Progenitor cell of endocrine pancreas (in vitro differentiated cells): ENCODE results near the genes EFNA1 and KHDC4.

DNA sequence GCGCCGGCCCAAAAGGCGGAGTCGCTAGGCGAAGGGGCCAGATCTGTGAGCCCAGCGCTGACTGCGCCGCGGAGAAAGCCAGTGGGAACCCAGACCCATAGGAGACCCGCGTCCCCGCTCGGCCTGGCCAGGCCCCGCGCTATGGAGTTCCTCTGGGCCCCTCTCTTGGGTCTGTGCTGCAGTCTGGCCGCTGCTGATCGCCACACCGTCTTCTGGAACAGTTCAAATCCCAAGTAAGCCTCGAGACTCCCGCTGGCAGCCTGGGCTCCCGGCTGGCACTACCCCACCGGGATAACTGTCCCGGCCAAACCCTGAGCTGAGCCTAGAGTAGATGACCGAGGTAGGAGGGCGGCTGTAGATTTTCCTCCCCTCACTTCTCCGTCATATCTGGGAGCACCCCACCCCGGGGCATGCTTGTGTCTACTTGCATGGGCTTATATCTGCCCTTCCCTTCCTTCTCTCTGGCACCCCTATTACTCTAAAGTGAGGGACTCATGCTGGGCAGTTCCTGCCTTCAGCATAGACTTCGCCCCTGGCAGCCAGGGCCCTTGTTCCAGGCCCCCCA is at the start of gene EFNA1:
Gene EFNA1, plus strand, starts transcription at position 40 of the 565 bp plus-strand sequence.
- PRO-cap, result bidirectional peak, plus-strand start at position 40 of the sequence, minus-strand start outside the sequence

DNA sequence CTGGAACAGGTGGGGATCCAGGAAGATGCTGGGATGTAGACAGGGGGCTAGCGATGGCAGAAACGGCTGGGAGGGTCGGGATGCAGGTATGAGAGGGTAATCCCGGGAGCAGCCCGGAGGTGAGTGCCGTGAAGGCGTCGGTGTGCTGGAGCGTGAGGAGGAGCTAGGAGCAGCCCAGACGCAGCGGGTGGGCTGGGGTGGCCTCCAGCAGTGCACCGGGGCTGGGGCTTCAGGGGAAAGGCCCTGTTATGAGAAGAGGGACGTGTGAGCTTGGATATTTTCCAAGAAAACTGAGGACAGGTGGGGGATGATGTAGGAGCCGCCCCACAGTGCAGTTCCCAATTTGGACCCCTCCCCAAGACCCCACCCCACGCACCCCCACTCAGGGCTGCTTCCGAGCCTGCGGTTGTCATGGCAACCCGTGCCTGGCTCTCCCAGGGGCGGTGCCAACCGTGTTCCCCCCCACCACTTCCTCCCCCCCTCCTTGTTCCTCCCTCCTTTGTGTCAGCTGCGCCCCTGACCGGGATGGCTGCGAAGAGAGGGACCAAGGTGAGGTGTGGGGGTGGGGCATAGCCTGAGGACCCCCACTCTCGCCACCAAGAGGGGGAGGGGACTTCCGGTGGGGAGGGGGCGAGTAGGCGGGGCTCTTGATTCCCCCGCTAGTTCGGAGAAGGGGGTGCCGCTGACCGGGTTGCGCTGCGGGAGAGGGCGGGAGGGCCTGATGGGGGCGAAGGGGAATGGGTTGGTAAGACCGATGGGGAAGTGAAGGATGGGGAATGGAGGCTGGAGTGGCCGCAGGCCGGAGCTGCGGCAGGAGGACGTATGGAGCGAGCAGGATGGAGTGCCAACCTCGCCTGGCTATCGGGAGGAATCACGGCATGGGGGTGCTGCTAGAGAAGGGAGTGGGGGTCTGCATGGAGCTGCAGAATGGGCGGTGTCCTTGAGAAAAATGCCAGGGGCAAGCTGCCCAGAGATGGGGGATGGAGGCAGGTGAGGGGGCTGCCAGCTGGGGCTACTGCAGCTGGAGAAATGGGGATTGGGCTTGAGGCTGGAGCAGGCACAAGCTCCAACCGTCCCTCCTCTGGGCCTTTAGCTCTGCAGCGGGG is 797 bp downstream of the TRIM46 start:
- PRO-cap, result unidirectional peak, plus-strand start at position 502 of the sequence; unidirectional peak, plus-strand start at position 637 of the sequence

GRCh38 chr1:155178718-155179303 is 5.2 kb downstream of the TRIM46 start:
- PRO-cap, result no peak

DNA sequence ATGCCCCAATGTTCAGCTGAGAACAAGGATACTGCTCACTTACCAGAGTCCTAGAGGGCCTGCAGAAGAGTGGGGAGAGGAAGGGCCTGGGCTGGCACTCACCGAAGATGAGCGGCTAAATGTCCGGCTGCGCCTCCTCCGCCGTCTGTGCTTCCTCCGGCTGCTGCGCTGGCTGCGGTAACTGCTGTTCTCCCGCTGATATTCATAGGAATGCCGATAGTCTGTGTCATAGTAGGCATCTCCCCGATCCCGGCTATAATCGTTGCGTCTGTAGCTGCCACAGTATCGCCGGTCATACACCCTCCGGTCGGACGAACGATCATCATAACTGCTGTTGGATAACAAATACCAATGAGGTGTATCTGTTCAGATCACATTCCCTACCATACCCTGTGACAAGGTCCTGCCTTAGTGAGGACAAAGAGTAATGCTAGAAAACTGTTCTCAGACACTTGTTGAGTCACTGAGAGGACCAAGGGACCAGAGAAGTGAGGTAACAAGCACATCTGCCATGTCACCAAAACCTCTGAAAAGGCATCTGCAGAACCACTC is 3.8 kb downstream of the CLK2 start:
- PRO-cap, result no peak

- PRO-cap, result unidirectional peak, minus-strand start at chr1:155324980
Measured at GRCh38 chr1:155324644-155325695, 4.3 kb downstream of the RUSC1 start.

GRCh38 chr1:155456571-155456999 is 106.0 kb downstream of the ASH1L start:
- PRO-cap, result no peak

GRCh38 chr1:155698907-155699632 is 10.2 kb downstream of the DAP3 start:
- PRO-cap, result bidirectional peak, plus-strand start at chr1:155699383, minus-strand start at chr1:155699241

- PRO-cap, result no peak
Measured at GRCh38 chr1:155883850-155884781, 24.7 kb downstream of the SYT11 start.

DNA sequence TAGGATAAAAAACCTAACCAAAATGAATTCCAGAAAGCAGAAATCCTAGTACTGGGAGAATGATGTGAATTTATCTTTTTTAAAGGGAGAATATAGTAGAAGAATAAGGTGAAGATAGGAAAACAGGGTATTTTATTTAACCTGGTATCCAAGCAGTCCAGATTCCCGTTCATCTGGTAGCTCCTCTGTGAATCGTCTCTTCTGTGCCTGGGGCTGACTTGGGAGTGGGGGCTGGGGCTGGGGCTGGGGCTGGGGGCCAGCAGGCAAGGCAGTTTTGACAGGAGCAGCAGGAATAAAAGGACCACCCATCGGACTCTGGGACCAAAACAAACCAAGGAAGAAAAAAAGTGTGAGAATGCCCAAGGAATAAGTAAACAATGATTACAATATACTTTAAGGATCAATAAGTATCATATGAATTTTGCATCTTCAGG is 6.2 kb upstream of the RIT1 start:
- PRO-cap, result no peak

GRCh38 chr1:155925409-155926383 is 8.5 kb downstream of the KHDC4 start:
- PRO-cap, result no peak

DNA sequence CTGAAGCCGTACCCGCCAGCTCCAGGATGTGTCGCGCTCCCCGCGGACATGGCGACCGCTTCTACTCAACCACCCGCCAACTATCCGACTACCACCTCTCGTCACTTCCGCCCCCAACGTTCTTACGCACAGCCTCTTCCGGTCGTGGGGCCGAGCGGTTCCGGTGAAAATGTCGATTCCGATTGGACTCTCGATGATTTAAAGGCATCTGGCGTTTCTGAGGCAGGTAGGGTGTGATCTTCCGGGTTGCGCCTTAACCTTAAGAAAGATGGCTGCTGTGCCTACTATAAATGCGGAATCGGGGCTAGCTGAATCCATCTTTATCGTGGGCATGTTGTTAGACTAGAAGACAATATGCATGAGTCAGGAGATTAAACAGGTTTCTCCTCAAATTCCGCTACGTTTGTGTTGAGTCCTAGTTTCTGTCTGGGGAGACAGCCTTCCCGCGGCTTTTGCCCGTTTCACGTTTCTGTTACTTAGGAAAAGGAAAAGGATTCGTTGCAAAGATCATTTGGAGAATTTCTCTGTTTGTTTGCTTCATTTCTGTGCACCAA is at the start of gene KHDC4:
Gene KHDC4, minus strand, starts transcription at position 90 of the 554 bp plus-strand sequence.
- PRO-cap, result bidirectional peak, plus-strand start at position 317 of the sequence, minus-strand start at position 62 of the sequence

GRCh38 chr1:155934878-155935533 is 793 bp upstream of the KHDC4 start:
- PRO-cap, result unidirectional peak, minus-strand start at chr1:155935143

- PRO-cap, result no peak
Measured at GRCh38 chr1:155970120-155971435, 7.8 kb downstream of the ARHGEF2 start.

GRCh38 chr1:156103474-156104692 is 10.6 kb upstream of the LMNA start:
- PRO-cap, result no peak

DNA sequence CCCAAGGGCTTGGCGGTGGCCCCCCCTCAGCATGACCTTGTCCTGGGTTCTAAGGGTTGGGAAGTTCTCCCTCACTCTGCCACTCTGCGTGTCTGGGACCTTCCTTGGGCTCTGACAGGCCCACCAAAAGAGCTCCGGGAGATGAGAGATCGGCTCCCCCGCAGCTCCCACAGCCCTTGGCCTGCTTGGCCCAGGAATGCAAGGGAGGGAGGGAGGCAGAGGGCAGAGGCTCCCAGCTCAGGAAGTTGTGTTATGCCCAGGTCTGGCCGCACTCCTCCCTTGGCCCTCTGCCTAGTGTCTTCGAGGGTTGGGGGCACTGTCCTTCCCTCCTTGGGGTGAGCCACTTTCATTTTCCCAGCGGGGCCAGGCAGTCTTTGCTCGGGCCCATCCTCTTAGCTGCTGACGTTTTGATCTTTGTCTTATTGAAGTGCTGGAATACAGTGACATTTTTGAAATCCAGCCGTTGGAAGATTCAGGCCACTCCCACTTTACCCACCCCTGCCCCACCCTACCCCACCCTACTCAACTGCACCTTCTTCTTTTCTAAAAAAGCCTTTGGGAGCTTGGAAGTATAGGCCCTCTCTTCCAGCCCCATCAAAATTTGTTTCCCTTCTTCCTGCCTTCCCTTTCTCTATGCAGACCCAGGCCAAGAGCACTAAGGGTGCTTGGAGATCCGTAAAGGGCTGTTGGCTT is 1.5 kb downstream of the LMNA start:
- PRO-cap, result no peak

GRCh38 chr1:156116527-156116635 is 1.9 kb downstream of the LMNA start:
- PRO-cap, result no peak

- PRO-cap, result no peak
Measured at GRCh38 chr1:156135786-156136744, 17.3 kb upstream of the SEMA4A start.

- PRO-cap, result no peak
Measured at GRCh38 chr1:156152179-156153106, 942 bp upstream of the SEMA4A start.

- PRO-cap, result bidirectional peak, plus-strand start at chr1:156291740, minus-strand start at chr1:156291462
Measured at GRCh38 chr1:156291132-156292118, 4.1 kb downstream of the GLMP start.

DNA sequence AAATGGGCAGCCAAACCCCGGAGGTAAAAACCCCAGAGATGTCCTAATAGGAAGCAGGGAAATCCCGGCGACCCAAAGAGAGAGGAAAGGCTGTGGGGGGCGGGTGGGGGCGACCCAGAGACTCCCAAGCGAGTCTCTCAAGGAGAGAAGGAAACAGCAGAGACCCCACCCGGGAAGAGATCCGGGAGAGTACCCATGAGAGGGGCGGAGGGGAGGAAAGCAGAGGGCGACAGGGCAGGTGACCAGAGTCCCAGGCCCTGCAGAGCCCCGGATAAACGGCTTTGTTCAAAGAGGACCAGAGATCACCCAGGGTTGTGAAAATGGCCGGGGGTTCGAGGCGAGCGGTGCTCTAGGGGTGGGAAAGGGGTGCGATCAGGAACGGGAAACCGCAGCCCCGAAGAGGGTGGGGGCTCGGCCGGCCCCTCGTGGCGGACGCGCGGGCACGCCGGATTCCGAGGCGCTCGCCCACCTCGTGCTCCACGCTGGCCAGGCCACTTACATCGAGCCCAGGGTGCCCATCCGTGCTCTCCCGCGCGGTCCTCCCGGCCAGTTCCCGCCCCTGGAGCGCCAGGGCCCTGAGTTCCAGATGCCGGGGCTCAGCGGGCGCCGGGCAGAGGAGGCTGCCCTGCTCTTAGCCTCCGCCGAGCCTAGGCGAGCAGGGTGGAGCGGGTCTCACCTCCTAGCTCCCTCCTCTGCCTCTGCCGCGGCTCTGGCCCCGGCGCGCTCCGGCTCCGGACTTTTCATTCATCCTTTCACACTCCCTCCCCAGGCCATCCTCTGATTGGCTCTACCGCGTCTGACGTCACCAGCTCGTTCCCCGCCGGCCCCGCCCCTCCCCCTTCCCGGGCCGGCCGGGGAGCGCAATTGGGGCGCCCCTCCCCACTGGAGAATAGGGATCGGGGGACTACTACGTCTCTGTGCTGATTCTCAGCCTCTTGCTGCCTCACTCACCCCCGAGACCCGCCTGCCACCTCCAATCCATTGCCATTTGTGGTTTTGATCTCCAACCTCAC is 52.4 kb downstream of the RHBG start:
- PRO-cap, result unidirectional peak, minus-strand start at position 714 of the sequence